Cardiac muscle cell (in vitro differentiated cells and primary cell): ENCODE data around the genes INO80D, ZDBF2, FAM237A and KLF7.

DNA sequence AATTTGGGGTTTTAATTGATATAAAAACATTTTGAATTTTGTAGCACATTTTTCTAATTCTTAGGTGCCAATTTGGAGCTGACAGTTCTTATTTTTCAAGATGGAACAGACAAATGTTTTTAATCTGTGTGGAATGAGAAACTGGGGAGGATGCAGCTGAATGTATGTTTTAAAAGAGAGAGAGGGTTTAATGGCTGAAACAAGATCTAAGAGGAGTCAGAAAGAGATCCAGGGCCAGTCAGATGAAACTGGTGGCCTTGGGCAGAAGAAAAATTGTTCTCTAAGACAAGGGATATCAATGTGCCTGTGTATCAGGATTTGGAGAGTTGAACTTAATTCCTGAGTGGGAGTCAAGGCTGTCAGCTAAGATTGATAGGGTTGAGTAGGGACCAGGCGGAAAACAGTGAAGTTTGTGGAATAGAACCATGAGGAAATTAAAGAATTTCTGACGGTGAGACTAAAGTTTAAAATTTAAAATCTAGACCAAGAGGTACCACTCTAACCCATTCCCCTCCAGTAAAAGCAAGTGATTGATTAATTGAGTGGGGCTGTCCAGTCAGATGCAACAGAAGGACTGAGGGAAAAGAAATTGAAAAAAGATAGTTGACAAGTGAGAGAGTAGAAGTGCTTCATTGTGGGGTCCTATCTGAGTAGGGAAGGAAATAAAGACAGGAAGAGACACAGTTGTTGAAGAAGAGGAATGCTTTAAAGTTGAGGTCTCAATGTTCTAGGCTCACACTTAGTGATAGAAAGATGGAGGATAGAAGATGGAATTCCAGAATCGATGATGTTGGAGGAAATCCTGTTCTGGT lies 199.3 kb downstream of the PARD3B start:
- RAMPAGE, long total RNA, result no peak
- RRBS, result no CpG with 5 or more reads among the region's 3 CpGs

DNA sequence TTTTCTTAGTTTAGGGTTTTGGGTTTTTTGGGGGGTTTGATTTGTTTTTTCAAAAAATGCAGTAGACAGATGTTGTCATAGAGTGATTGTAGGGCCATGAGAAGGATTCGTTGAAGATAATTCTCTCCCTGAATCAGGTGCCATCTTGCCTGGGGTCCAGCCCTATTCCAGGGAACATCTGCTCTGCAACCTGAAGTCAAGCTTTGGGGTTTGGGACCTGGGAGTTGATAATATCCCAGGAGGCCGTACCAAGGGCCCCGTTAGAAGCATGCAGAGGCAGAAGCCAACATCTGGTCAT lies 515.7 kb upstream of the NRP2 start:
- RAMPAGE, long total RNA, result no peak
- RRBS, result no CpG with 5 or more reads among the region's 3 CpGs

DNA sequence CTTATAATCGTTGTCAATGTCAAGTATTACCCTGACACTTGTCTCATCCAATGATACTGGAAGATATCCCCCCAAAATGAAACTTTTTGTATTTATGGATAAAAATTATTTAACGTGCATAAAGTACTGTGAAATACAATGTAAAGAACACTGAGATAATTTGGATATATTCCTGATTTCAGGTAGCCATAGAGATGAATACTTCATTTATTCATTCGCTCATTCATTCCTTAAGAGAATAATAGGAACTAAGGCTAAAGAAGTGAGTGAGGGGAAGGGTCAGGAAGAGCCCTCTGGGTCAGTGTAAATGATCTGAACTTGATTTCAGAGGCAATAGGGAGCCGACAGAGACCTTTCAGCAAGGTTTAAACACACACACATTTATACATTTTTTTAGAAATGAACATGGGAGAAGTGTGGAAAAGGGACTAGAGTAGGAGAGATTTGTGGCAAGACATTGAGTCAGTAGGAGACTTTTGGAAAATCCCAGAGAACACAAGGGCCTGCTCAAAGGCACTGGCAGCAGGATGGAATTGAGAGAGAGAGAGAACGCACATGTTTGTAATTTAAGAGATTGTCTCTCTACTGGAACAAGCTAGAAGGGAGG lies 307.1 kb upstream of the NRP2 start:
- RAMPAGE, long total RNA, result no peak
- RRBS, result no CpG with 5 or more reads among the region's 5 CpGs

- RAMPAGE, long total RNA, result no peak
- RRBS, result 3% methylated on average over 10 of the region's 30 CpGs
Measured at GRCh38 chr2:205681421-205682110, 735 bp upstream of the NRP2 start.

GRCh38 chr2:205706640-205707579 lies 24.6 kb downstream of the NRP2 start:
- RAMPAGE, long total RNA, result no peak
- RRBS, result no CpG with 5 or more reads among the region's 11 CpGs

- RAMPAGE, long total RNA, result no peak
- RRBS, result no CpG with 5 or more reads among the region's 4 CpGs
Measured at GRCh38 chr2:205714649-205715062, 32.4 kb downstream of the NRP2 start.

- RAMPAGE, long total RNA, result no peak
- RRBS, result no CpG with 5 or more reads among the region's 9 CpGs
Measured at GRCh38 chr2:205732256-205732803, 50.0 kb downstream of the NRP2 start.

DNA sequence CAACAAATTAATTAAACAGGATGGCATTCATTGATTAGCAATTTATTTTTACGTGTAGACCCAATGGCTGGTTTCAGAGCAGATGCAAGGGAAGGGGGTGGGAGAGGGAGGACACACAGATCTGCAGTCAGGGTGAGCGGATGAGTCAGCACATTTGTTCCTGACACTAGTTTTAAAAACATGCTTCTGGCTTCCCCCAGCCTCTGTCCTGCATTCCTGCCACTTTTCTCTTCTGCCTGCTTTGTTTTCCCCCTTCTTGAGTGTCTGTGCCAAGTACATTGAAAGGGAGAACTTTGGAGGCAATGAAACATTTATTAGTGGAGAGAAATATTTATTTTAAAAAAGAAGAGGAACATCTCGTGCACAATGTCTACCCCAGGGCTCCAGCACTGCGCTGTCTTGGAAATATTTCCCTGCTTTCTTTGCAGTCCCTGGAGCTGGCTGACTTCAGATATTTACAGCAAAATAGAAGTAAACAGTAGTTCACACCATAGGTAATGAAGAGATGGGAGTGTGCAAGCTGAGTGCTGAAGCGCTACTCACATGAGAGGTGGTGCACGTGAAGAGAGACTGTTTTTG lies 52.2 kb downstream of the NRP2 start:
- RAMPAGE, long total RNA, result no peak
- RRBS, result no CpG with 5 or more reads among the region's 6 CpGs

- RAMPAGE, long total RNA, result no peak
- RRBS, result no CpG with 5 or more reads among the region's 1 CpG
Measured at GRCh38 chr2:205768926-205769365, 86.6 kb downstream of the NRP2 start.

DNA sequence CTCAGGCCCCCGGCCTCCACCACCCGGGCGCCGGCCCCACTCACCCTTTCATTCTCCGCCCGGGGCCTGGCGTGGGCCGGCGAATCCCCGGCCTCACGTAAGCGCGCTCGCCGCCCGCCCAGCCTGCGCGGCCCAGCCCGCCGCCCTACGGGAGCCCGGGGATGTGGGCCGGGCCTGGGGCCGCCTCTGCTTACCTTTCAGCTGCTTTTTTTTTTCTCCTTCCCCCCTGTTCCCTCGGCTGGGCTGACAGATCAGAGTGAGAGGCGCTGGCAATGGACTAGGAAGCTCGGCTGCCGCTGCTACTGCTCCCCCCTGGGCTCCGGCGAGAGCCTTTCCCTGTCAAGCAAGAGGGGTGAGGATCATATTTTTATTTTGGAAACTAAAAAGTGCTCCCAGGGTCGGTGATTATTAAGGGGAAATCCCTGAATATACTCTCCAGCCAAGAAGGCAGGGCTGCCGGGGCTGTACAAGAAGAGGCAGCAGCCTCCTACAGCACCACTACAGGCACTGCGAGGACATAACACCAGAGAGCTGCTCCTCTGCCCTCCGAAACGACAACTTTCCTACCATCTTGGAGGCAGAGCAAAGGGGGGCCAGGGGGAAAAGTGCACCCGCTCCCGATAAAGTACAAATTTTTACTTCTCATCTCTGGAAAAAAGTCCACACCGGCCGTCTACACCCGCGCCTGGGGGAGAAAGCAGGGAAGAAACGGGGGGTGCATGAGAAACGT lies at the start of gene INO80D:
TSS of gene INO80D (minus strand) at position 468 of the 730 bp plus-strand sequence.
- RAMPAGE, long total RNA, result no peak
- RRBS, result 1% methylated on average over 13 of the region's 43 CpGs

GRCh38 chr2:206274361-206275449 lies at the start of gene ZDBF2:
Gene ZDBF2 (plus strand): TSS chr2:206274663.
- RAMPAGE, long total RNA, result start-site peak on the plus strand at chr2:206274604-206274727, 265 and 396 reads in 2 replicates; start-site peak on the plus strand at chr2:206275007-206275123, 626 and 922 reads in 2 replicates
- RRBS, result 3% methylated on average over 38 of the region's 113 CpGs

- RAMPAGE, long total RNA, result no peak
- RRBS, result 2% methylated on average over 4 of the region's 28 CpGs
Measured at GRCh38 chr2:206642206-206642579, at the start of gene FAM237A. Gene FAM237A (plus strand): TSS chr2:206642487.

DNA sequence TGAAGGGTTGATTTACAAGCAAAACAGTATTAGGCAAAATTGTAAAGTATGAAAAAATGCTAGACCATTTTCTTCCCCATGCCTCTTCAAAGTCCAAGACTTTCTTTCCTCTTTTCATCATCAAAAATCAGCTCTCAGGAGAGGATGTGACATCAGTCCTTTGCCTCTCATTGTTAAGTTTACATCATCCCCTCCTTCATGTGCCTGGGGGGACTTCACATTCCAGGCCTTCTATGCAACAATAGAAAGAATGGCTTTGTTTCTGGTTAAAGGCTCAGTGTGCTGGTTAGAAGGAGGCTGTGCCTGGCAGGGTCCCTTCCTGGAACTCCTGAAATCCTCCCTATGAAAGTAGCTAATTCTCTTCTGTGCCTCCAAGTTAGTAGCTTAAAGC lies 68.7 kb downstream of the CPO start:
- RAMPAGE, long total RNA, result no peak

DNA sequence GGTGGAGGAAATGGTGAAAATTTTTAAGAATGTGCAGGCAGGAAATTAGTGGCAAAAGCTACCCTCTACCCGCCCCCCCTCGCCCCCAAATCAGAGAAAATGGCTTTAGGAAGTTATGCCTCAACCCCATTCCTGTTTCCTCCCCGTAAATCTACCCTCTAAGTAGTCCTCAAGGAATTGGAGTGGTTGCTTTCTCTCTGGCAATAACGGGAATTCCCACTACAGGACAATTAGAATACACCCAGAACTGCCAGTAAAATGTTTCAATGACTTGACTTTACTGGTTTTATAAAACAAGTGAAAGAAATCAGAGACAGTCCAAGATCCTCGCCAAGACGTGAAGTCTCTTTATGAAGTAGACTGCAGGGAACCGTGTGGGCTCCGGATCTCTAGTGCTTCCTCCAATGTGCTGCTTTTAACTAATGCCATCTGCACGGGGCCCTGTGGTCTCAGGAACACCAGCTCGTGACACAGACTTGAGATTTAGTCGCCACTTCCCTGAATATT lies 101.3 kb downstream of the CPO start:
- RAMPAGE, long total RNA, result no peak
- RRBS, result no CpG with 5 or more reads among the region's 11 CpGs

DNA sequence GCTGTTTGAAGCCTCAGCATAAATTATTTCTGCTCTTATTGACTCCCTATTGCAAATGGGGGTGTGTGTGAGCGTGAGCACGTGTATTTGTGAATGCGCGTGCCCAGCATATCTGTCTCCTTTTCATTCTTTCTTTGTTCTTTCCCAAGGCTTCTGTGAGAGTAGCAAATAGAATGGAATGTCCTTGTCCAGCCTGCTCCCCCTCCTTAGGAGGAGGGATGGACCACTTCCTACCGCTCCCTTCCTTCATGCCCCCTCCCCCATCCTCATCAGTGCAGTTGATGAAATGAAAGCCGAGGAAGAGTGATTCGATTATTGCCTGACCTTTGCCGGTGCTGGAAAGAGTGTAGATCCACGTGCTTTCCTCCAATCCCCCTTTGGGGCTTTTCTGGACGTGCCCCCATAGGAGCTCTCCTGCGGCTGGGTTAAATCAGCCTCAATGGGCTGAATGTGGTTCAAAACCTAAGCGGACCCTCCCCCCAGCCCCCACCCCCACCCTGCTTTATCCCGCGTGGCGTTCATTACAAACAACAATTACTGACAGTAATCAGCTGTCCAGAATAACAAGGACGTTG lies 102.0 kb downstream of the CPO start:
- RAMPAGE, long total RNA, result no peak
- RRBS, result no CpG with 5 or more reads among the region's 16 CpGs

DNA sequence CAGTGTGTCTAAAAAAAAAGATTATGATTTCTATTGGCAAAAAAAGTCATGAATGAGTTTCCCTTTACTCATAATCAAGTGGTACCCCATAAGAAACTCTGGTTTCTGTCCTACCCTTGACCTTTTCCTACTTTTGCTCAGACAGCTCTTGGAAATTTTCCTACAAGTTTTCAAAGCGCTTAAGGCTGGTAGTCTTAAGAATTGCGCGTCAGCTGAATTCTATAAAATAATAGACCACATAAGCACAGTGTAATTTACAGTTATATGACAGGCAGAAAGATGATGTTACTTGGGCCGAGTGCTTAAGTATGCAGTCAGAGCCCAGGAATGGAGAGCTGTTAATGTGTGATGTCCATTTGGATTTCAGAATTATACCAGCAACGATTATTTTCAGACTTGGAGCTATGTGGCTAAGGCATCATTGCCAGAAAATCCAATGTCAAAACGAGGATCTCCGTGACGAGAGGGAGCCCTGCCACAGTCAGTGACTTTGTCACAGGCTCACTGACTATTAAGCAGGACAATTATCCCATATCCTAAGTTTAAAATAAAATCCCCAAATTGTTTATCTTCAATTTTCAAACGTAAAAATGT lies 3.5 kb downstream of the KLF7 start:
- RAMPAGE, long total RNA, result no peak
- RRBS, result no CpG with 5 or more reads among the region's 9 CpGs

DNA sequence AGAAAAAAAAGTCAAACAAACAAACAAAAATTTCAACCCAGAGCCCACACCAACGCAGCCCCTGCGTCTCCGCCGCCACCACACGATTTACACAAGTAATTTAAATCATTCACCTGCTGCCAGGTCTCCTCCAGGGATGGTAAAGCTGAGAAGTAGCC lies 515 bp downstream of the KLF7 start:
- RAMPAGE, long total RNA, result no peak
- RRBS, result no CpG with 5 or more reads among the region's 5 CpGs

DNA sequence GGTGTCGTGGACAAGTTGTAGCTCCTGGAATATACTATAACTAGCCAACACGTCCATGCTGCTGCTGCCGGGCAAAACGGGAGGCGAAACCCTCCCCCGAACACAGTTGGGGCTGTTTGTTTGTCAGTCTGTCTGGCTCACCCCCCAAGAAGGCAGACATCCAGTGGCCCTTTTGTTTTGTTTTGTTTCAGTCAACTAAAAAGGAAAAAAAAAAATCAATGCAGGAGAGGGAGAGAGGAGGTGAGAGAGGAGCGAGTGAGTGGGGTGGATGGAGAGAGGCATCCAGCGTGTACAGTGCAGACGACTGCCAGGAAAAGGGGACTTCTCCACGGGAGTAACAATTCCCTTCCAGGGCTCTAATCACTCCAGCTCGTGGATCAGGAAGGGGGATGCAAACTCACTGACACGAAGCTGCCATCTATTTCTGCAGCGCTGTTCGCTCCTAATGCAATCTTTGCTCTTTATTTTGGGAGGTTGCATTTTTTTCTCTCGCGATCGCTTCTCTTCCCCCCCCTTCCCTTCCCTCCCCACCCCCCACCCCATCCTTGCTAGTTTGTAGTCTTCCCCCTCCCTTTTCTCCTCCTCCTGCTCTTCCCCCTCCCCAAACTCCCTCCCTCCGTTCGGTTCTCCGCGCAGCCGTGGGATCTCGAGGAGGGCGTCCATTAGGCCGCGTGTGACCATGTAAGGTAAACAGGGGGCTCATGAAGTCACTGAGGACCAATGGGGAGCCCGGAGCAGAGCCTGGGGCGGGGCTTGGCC lies at the start of gene KLF7:
TSS of gene KLF7 (minus strand) at position 437 of the 759 bp plus-strand sequence.
- RAMPAGE, long total RNA, result start-site peak on the minus strand centred at position 481 of the sequence, 112 bp wide, 77 and 31 reads in 2 replicates
- RRBS, result 4% methylated on average over 2 of the region's 28 CpGs

DNA sequence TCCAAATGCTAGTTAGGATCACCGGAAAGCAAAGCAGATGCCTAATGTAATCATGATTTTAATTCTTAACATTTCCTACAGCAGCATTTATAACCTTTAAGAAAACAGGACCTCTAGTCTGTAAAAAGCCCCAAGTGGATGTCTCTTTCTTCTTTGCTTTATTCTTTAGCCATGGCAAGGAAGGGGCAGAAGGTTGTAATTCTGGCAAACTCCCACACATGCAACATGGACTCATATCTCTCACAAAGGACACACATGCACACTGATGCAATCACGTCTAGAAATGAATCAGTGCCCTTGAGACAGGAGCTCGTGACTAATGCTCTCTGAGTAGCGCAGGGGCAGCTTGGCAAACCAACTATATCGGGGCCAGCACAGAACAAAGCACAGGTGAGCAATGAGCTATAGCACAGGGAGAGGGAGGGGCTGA lies 165.0 kb upstream of the KLF7 start:
- RAMPAGE, long total RNA, result no peak
- RRBS, result no CpG with 5 or more reads among the region's 5 CpGs

- RAMPAGE, long total RNA, result no peak
- RRBS, result no CpG with 5 or more reads among the region's 3 CpGs
Measured at GRCh38 chr2:207515565-207516159, 14.1 kb upstream of the CREB1 start.